ENCODE measurements around a stretch of chr11.

DNA sequence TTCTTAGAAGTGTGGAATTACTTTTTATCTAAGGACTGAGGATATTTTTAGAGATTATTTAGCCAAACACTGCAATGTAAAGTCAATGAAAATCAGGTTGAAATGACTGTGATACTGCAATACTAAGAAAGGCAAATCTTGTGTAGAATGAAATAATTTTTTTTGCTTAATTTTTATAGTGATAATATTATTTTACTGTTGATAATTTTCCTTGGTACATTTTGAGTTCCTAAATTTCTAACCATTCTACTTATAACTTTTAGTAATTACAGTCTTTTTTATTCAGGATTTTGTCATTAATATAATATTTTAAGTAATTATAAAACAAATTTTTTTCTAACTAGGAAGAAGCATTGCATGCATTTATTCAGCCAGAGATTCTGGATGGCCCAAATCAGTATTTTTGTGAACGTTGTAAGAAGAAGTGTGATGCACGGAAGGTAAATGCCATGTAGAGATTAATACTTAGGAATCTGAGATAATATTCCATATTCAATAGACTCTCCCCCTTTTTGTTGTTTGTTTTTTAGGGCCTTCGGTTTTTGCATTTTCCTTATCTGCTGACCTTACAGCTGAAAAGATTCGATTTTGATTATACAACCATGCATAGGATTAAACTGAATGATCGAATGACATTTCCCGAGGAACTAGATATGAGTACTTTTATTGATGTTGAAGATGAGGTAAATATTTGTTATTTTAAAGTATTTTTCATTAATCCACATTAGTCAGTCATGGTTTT lies 78.2 kb downstream of the USP47 start:
- PRO-cap, 5 experiments: no peak in any of the 5 experiments
- RAMPAGE, long total RNA, 2 experiments: no peak in any of the 2 experiments
- RRBS: no CpG with 5 or more reads among the region's 6 CpGs

GRCh38 chr11:11960205-11961318 lies 47.9 kb downstream of the DKK3 start:
- PRO-cap, 5 experiments: no peak in any of the 5 experiments
- RAMPAGE, long total RNA, 2 experiments: no peak in any of the 2 experiments
- RRBS: no CpG with 5 or more reads among the region's 4 CpGs

DNA sequence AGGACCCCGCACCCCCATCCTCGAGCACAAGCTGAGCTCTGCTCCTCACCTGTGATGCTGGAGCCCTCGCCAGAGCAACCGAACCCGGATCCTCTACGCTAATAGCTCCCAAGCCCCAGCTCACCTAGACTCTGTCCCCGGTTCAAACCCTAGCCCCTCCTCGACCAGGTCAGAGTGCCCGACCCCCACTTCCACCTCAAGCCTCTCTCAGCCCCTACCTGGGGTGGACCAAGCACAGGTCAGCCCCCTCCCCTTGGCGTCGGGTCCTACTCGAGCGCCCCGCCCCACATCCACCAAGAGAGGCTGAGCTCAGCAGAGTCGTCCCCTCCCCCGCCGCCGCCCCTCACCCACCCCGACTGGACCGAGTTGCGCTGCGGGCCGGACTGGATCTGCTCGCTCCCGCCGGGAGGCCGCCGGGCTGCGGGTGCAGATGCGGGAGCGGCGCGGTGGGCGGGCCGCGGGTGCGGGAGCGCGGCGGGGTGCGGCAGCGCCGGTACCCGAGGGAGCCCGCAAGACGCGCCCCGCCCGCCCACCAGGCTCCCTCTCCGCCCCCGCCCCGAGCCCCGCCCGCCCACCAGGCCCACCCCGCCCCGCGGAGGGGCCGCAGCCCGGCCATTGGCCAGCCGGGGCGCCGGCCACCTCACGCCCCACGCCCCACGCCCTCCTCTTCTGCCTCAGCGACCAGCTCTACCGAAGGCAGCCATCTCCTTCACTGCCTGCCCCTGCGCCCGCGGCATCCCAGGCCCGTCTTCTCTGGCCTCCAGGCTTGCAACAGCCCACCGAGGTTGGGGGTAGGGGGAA lies 595 bp upstream of the DKK3 start:
- PRO-cap, 5 experiments: peak in 2 of 5 experiments; most common minus-strand start position 509 of the sequence (in 1)
- RAMPAGE, long total RNA, 2 experiments: no peak in any of the 2 experiments
- RRBS: 6% methylated on average over 14 of the region's 72 CpGs

DNA sequence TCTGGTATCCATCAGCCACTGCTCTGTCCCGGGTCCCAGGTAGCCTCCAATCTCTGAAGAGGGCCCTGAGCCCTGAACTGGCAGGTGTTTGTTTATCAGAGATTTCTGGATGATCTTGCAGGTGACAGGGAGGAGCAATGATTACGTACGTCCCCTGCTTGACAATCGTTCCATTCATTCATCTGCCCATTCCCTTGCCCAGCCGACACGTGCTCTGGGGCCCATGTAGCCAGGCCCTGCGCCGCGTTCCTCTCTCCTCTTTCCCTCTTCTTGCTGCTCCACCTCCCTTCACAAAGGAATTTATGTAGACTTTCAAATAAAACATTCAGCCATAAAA lies 41.1 kb upstream of the MICAL2 start:
- PRO-cap, 5 experiments: no peak in any of the 5 experiments
- RAMPAGE, long total RNA, 2 experiments: no peak in any of the 2 experiments
- RRBS: no CpG with 5 or more reads among the region's 9 CpGs

- PRO-cap, 5 experiments: no peak in any of the 5 experiments
- RAMPAGE, long total RNA, 2 experiments: no peak in any of the 2 experiments
- RRBS: no CpG with 5 or more reads among the region's 17 CpGs
Observed at GRCh38 chr11:12200679-12201664, 90.6 kb downstream of the MICAL2 start.

- PRO-cap, 5 experiments: no peak in any of the 5 experiments
- RAMPAGE, long total RNA, 2 experiments: no peak in any of the 2 experiments
- RRBS: no CpG with 5 or more reads among the region's 6 CpGs
Observed at GRCh38 chr11:12207822-12208477, 97.6 kb downstream of the MICAL2 start.

- PRO-cap, 5 experiments: no peak in any of the 5 experiments
- RAMPAGE, long total RNA, 2 experiments: no peak in any of the 2 experiments
- RRBS: 40% methylated on average over 2 of the region's 18 CpGs
Observed at GRCh38 chr11:12242038-12242976, 131.9 kb downstream of the MICAL2 start.

DNA sequence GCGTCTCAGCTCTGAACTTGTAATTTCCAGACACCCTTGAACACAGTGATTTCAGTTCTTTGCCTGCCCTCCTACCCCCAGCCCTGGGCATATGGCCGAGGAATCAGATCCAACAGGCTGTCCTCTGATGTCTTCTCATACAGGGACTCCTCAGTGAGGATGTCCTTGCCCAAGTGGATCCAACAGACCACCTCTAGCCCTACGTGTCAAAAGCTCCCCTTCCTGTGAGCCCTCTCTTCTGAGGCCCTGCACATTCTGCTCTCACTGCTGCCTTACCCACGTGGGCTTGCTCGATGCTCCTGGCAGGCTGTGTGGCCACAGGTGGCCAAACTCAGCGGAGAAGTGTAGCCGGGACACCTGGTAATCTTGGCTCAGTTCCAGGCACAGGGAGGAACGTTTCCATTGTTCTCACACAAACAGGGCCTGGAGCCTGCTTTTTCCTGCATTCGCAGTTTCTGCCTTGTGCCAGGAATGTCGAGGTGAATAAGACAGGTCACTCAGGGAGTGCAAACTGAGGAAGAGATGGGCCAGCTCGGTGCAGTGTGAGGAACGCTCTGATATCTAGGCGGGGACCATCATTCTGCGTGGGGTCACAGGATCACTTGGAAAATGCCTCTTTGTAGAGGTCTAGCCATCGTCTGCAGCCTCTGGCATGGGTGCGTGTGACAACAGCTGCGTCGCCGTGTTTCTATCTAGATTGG lies 127.8 kb upstream of the PARVA start:
- PRO-cap, 5 experiments: no peak in any of the 5 experiments
- RAMPAGE, long total RNA, 2 experiments: no peak in any of the 2 experiments
- RRBS: no CpG with 5 or more reads among the region's 19 CpGs

- PRO-cap, 5 experiments: no peak in any of the 5 experiments
- RAMPAGE, long total RNA, 2 experiments: no peak in any of the 2 experiments
- RRBS: no CpG with 5 or more reads among the region's 13 CpGs
Observed at GRCh38 chr11:12256577-12256913, 120.8 kb upstream of the PARVA start.

DNA sequence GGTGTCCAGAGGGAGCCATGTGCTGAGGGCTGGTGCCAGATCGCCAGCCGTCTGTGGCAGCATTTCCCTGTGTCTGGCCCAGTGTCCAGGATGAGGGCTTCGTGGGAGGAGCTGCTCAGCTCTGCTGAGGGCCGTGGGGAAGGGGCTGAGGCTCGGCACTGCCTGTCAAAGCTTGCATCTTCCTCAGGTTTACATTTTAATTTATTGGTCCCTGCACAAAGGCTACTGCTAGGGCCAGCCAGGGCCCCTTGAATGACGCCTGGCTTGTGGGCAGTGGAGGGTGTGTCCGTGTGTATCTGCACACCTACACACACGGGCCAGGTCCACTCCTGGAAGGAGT lies 107.9 kb upstream of the PARVA start:
- PRO-cap, 5 experiments: no peak in any of the 5 experiments
- RAMPAGE, long total RNA, 2 experiments: no peak in any of the 2 experiments
- RRBS: no CpG with 5 or more reads among the region's 8 CpGs

DNA sequence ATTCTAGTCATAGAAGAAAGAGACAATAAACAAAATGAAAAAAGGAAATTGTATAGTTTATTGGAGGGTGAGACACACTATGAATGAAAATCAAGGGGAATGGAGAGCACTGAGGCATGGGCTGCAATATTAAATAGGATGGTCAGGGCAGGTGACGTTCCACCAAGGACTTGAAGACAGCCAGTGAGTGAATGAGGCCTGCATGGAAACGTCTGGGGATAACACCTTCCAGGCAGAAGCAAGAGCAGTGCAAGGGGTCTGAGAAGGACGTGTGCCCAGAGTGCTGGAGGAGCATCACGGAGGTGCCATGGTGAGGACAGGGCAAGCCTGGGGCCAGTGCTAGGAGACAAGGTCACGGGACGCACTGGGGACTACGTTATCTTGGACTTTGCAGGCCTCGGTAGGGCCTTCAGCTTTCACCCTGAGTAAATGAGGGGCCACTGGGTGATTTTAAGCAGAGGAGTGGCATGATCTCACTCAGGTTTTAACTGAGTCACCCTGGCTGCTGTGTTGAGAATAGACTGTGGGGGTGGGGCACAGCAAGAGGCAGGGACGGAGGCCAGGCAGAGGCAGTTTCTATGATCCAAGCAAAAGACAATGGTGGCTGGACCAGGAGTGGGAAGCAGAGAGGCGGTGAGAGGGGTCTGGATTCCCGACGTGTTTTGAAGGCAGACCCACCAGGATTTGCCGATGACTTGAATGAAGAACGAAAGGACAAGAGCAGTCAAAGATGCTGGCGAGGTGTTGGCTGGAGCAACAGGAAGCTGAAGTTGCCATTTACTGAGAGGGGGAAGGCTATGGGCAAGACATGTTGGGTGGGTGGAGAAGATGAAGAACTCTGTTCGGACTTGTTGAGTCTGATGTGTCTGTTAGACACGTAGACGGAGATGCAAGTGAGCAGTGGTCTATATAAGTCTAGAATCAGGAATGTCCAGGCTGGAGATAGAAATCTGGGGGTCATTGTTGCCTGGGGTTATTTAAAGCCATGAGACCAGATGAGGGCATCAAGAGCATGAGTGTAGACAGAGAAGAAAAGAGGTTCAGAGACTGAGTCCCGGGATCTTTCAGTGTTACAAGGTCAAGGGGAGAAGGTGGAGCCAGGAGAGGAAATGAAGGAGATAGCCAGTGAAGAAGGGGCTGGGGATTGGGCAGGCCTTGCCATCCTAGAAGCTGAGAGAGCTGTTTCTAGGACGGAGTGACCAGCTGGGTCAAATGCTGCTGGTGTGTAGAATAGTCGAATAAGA lies 102.6 kb upstream of the PARVA start:
- PRO-cap, 5 experiments: peak in 1 of 5 experiments; most common plus-strand start position 1,047 of the sequence (in 1)
- RAMPAGE, long total RNA, 2 experiments: no peak in any of the 2 experiments
- RRBS: no CpG with 5 or more reads among the region's 21 CpGs

GRCh38 chr11:12279973-12281151 lies 97.0 kb upstream of the PARVA start:
- PRO-cap, 5 experiments: no peak in any of the 5 experiments
- RAMPAGE, long total RNA, 2 experiments: no peak in any of the 2 experiments
- RRBS: no CpG with 5 or more reads among the region's 13 CpGs

DNA sequence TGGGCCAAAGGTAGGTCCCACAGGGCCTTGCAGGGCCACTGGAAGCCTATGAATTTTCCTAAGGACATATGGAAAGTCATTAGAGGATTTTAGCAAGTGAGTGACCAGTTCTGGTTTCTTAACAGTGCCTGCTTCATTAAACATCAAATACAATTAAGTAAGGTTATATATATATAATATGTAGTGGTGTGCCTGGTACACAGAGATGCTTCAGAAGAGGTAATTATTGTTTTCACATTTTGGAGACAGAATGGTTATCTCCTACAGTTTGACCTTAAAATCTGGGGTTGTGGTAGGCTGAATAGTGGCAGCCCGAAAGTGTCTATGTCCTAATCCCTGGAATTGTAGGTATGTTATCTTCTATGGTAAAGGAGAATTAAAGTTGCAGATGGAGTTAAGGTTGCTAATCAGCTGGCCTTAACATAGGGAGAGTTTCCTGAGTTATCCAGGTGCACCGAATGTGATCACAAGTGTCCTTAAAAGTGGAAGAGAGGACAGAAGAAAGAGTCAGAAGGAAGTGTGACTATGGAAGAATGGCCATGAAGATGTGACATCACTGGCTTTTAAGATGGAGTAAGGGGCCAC lies 31.8 kb downstream of the PARVA start:
- PRO-cap, 5 experiments: no peak in any of the 5 experiments
- RAMPAGE, long total RNA, 2 experiments: no peak in any of the 2 experiments
- RRBS: no CpG with 5 or more reads among the region's 2 CpGs

- PRO-cap, 5 experiments: no peak in any of the 5 experiments
- RAMPAGE, long total RNA, 2 experiments: no peak in any of the 2 experiments
- RRBS: no CpG with 5 or more reads among the region's 8 CpGs
Observed at GRCh38 chr11:12411783-12412788, 34.7 kb downstream of the PARVA start.

DNA sequence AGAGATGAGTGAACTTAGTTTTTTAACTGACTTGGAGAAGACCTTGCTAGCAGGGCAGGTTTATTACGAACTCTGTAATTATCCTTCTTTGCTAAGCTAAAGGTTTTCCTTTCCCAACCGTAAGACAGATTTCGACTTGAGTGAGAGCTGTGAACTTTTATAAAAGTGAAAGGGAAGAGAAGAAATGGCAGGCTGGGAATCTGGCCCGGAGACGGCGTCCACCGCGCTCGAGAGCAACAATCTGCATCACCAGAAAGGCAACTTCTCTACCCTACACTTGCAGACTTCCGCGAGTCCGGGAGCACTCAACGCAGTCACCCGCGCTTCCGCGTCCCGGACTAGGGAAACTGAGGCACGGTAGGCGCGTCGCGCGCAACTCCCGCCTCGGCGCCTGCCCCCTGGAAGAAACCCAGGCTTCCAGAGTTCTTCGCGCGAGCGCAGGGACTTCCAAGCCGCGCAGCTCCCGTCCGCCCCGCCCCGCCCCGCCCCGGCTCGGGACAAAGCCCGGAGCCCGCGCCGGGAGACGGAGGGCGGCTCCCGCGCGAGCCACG lies 484 bp upstream of the TEAD1 start:
- PRO-cap, 5 experiments: peak in 5 of 5 experiments; most common minus-strand start position 243 of the sequence (in 3)
- RAMPAGE, long total RNA, 2 experiments: no peak in any of the 2 experiments
- RRBS: 1% methylated on average over 16 of the region's 50 CpGs

DNA sequence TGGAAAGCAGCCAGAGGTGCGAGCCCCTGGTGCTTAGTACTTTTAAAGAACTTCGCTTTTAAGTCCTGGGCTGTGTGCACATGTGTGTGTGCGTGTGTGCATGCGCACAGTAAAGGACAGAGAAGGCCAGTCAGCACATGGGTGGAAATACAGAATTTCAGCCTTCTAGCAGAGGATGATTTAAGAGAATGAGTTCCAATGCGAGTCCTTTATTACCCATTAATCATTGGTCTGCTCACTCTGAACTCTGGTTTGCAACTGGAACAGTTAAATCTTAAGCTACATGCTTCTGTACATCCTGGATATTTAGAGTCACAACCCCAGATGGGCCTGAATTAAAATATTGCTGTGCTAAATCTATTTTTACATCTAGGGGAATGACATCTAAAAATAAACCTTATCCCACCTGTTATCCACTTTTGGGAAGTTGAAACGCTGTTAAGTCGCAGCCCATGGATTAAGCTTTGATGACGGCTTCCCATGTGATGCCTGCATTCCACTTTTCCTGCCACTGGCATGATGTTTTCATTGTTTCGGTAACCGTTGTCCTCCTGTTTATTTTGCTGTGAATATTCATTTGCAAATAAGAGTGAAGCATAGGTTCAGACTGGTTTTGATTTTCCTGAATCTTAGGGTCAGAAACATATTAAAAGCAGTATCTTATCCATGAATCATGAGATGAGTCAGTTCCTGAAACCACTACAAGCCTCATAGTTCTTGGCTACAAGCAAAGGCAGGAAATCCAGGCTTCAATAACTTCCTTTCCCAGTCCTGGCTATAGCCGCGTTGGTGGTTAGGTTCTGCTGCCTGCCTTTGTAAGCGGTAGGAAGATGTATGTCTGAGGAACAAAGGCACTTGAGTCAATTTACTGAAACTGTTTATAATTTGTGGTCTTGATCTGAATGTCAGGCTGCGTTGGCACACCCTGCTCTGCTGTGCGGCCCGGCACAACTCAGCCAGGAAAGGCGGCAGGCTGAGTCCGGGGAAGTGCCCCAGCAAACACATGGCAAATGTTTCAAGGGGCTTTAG lies 19.2 kb downstream of the TEAD1 start:
- PRO-cap, 5 experiments: peak in 2 of 5 experiments; most common plus-strand start position 586 of the sequence (in 1); most common minus-strand start position 513 of the sequence (in 2)
- RAMPAGE, long total RNA, 2 experiments: no peak in any of the 2 experiments
- RRBS: no CpG with 5 or more reads among the region's 18 CpGs

- PRO-cap, 5 experiments: no peak in any of the 5 experiments
- RAMPAGE, long total RNA, 2 experiments: no peak in any of the 2 experiments
- RRBS: no CpG with 5 or more reads among the region's 11 CpGs
Observed at GRCh38 chr11:12864665-12865208, 144.4 kb upstream of the RASSF10 start.

DNA sequence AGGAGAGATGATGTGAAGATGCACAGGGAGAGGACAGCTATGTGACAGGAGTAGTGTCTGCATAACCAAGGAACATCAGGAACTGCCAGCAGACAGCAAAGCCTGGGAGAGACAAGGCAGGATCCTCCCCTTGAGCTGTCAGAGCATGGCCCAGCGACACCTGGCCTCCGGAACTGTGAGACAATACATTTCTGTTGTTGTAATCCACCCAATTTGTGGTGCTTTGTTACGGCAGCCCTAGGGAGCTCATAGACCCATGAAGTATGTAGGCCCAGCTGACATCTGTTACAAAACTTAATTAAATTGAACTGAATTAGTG lies 24.6 kb downstream of the RASSF10 start:
- PRO-cap, 5 experiments: no peak in any of the 5 experiments
- RAMPAGE, long total RNA, 2 experiments: no peak in any of the 2 experiments
- RRBS: no CpG with 5 or more reads among the region's 3 CpGs

GRCh38 chr11:13051331-13051738 lies 42.2 kb downstream of the RASSF10 start:
- PRO-cap, 5 experiments: no peak in any of the 5 experiments
- RAMPAGE, long total RNA, 2 experiments: no peak in any of the 2 experiments
- RRBS: no CpG with 5 or more reads among the region's 3 CpGs

- PRO-cap, 5 experiments: no peak in any of the 5 experiments
- RAMPAGE, long total RNA, 2 experiments: no peak in any of the 2 experiments
- RRBS: no CpG with 5 or more reads among the region's 5 CpGs
Observed at GRCh38 chr11:13135067-13135968, 126.2 kb downstream of the RASSF10 start.

Measured in liver (tissue), 9 donors.